Amniotic epithelial cell (primary cell): Measurements from ENCODE around the gene STAT6.

DNA sequence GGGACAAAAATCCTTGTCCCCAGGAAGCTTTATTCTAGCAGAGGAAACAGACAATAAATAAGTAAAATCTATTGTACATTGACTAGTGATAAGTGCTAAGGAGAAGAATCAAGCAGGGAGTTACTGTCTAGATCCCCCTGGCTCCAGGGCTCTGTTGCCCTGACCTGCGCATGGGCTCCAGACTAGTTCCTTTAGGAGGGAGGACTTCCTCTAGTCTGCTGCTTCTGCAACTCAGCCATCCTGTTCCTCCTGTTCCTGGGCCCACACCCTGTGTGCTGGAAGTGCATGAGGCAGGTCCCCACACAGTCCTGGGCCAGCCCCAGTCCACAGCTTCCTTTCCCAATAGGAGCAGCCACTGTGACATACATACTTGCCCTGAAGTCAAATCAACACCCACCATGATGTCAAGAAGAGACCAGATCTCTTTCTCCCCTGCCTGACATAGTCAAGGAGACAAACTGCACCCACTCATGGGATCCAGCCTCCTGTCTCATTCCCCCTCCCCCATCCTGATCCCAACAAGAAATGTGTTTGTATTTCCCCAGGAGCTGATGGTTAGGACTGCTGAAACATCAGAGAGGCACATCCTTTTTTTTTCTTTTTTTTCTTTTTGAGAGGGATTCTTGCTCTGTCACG lies 1.3 kb downstream of the SDR9C7 start:
- RRBS = no CpG with 5 or more reads among the region's 2 CpGs

- RRBS = no CpG with 5 or more reads among the region's 13 CpGs
These were observed 10.7 kb upstream of the TAC3 start for GRCh38 chr12:57026886-57027612.

DNA sequence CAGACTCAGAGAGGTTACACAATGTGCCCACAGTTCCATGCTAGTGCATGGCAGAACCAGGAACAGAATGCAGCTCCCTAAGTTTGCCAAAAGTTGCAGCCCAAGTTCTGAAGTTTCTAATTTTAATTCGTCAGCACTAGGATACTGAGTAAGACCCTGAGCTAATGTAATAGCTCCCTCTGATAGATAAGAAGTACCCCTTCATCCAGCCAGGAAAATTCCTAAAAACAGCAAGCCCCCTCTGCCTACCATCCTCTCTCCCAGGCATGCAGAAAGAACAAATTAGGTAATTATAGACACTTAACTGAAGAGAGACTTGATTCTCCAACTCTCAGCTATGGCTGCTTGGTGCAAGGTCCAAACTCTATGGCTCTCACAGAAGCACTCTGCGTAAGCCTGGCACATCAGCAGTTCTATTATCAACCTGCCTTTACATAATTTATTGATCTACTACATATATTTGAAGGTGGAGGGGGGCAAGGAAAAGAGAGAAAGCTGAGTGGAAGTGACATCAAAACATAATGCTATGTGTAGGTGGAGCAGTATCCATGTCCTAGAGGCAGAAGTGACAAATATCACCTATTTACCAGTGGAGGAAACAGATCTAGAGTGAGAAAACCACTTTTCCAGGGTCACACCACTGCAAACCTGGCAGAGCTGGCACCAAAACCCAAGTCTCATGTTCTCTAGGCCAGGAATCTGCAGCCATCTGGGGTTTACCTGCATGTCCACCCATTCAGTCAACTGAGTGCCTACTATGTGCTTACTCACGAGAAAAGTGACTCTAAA lies 1.1 kb upstream of the MYO1A start:
- RRBS = no CpG with 5 or more reads among the region's 3 CpGs

DNA sequence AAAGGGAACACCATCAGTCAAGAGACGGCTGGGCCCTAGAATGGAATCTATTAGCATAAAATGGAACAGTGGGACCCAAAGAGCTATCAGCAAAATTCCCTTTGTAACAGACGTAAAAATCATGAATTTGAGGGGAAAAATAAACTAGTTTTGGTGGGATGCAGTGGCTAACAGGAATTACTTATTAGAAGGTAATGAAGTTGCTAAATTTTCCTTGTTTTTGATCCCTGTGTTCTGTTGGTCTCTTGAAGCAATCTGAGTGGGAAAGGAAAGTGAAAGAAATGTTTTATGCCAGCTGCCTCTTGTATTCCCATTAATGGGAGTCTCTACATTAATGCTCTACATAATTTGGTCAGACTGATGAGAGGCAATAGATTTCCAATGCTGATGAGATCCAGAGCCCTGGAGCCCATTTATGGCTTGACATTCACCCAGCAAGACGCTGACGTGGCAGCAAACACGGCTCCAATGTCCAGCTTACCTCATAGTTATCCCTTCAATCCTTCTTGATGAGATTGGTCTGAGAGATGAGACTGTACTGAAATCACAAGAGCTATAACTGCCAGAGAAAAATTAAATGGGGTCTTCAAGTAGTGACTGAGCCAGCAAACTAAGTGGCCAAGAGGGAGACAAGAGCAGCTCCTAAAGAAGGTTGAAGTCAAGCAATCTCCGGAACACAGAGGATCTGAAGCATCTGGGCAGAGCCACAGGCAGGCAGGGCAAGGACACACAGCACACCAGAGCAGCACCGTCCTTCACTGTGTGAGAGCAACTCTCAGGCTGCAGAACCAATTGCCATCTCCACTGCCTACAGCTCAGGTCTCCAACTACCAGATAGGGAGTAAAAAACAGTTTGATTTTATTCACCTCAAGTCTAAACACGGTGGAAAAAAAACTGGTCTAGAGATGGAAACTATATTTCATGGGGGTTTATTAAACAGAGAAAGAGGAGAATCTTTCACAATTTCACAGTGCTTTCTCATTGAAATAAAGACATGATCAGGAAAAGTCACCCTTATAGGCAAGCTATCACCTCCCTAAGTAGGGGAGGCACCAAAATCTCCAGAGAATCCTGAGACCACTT lies 7.2 kb upstream of the MYO1A start:
- RRBS = no CpG with 5 or more reads among the region's 8 CpGs

DNA sequence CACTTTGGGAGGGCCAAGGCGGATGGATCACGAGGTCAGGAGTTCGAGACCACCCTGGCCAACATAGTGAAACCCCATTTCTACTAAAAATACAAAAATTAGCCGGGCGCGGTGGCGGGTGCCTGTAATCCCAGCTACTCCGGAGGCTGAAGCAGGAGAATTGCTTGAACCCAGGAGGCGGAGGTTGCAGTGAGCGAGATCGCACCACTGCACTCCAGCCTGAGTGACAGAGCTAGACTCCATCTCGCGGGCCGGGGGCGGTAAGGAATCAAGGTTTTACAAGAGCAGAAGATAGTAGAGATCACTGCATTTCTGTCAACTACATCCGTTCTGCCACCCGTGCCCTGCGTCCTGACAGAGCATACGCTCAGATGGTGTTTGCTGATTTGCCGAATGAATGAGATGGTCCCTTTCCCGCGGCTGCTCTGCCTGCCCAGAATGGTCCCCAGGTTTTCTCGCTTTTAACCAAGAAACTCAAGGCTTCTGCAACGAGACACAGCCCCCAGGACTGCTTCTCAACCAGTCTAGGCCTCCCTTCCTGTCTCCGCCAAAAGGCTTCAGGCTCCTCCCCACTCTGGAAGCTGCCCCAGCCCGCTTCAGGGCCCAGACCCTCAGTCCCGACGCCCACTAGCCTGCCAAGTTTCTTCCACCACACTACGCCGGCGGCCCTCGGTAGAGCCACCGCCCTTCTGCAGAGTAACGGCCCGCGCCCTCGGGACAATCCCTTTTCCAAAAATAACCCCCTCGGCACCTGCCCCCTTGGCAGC lies 573 bp downstream of the NEMP1 start:
- RRBS = no CpG with 5 or more reads among the region's 38 CpGs

GRCh38 chr12:57111098-57111591 lies at the start of gene STAT6:
Gene STAT6, minus strand, starts transcription at chr12:57111362.
- RRBS = no CpG with 5 or more reads among the region's 11 CpGs

DNA sequence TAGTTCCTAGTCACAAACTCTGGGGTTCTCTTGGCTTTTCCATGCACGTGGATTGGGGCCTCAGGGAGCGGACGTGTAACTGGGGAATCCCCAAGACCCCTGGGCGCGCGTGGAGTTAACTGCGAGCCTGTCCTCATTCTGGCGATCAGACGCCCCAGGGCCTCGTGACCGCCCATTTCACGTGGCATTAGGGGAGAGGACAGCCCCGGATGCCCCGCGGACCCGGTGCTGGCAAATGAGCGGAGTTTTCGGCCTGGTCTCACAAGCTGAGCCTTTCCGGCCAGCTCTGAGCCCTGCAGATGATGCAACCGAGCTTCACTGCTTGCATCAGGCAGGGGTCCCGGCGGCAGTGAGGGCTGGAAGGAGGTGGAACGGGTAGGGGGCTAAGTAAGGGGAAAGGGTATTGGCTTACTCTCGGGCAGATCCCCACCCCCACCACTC lies 379 bp downstream of the SHMT2 start:
- RRBS = 4% methylated on average over 6 of the region's 24 CpGs

DNA sequence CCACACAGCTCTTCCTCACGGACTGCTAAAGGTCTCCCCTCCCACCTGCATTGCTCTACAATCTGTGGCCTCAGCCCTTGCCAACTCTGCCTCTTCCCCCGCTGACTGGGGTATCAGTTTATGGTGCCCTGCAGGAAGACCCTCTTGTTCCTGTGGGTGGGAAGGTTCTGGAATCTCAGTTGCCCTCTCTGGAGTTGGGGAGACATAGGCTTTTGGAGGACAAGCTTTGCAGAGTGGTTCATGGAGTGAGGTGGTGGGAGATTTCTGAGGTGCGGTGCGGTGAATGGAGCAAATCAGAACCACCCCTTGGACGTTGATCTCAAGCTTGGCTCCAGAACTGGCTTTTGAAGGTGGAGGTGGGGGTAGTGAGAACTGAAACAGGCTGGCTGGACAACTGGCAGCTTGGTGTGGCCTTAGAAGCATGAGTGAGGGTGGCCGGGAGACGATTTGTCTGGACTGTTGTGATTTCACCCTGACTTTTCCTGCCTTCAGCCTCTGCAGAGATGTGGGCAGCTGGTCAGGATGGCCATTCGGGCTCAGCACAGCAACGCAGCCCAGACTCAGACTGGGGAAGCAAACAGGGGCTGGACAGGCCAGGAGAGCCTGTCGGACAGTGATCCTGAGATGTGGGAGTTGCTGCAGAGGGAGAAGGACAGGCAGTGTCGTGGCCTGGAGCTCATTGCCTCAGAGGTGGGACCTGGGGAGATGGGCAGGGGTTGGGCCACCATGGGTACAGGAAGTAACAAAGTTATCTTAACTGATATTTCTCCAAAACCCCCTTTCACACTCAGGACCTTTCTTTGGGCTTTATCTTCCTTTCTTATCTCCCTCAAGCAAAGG lies 1.0 kb downstream of the SHMT2 start:
- RRBS = no CpG with 5 or more reads among the region's 11 CpGs

DNA sequence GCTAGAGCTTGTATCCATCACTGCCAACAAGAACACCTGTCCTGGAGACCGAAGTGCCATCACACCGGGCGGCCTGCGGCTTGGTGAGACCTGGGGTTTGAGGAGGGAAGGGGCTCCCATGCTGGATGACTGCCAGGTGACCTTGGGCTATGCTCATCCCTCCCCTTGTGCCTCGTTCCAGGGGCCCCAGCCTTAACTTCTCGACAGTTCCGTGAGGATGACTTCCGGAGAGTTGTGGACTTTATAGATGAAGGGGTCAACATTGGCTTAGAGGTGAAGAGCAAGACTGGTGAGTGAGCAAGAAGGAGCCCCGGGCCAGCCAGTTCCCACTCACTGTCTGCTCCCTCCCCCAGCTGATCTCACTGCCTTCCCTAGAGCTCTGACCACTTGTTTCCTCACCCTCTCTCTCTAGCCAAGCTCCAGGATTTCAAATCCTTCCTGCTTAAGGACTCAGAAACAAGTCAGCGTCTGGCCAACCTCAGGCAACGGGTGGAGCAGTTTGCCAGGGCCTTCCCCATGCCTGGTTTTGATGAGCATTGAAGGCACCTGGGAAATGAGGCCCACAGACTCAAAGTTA lies 3.0 kb downstream of the NDUFA4L2 start:
- RRBS = 18% methylated on average over 2 of the region's 11 CpGs

DNA sequence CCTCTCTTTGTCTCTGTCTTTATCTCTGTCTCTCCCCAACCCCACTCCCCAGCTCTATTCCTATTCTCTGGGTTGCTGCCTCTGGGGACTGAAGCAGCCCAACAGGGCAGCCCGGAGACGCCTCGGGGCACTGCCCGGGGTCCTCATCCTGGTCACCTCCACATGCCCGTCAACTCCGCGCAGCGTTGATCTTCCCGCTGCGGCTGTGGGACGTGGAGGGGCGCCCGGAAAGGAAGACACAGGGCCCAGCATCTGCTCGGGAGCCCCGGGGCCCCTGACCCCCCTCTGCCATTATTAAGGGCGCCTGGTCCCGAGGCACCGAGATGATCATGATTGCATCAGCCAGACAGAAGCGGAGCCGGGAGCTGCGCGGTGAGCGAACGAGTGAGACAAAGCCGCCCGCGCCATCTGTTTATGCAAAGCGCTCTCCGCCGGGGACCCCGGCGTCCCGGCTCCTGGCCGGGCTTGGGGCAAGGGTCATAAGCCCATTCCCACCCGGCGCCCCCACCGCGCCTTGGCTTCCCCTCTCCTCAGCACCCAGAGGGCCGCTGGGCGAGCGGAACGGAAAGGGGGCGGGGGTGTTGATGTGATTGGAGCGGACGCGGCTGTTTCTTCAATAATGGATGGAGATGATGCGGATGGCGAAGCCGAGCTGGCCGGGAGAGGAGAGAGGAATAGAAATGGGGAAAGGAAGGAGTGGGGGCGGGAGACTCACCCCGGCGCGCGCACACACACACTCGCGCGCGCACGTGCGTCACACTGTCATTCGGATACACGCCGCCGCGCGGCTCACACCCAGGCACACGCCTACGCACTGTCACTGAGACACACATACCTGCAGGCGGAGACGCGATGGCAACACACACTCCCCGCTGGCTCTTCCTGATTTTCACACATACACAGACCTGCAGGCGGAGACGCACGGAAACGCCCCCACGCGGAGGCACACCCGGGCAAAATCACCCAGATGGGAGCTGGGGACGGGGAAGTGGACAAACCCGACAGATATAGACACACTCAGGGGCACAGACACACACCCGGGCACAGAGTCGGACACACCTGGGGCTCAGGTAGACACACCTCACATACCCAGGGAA lies 3.3 kb upstream of the NDUFA4L2 start:
- RRBS = 4% methylated on average over 26 of the region's 84 CpGs

DNA sequence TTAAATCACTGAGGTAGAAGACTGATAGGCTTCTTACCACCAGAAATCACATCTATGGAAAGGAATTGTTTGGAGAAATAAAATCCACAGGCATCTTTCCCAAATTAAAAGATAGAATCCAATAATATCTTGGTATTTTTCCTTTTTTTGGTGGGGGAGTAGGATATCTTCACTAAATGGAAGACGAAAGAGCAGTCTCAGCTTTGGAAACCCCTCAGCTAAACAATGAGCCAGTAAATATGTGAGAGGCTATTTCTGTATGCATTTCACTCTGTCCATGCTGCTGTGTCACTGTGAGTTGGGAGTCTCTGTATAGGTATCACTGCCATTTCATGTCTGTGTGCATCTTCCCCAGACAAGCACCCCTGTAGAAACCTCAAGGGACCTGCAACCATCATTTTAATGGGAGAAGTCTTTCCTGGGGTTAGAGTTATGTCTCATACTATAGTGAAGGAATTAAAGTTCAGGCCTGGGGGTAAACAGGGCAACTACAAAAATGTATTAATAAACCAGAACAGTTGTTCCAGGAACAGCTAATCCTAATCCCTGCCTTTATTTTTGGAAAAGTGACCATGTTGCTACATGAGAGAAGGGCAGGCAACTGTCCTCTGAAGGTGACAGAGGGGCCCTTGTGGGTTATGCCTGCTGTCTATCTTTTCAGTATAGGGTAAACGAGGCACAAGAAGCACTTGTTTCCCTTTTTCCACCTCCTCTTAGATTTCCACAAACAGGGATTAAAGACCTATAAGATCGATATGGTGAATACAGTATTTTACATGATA lies 11.3 kb upstream of the STAC3 start:
- RRBS = no CpG with 5 or more reads among the region's 3 CpGs

GRCh38 chr12:57279929-57280756 lies 29.2 kb upstream of the STAC3 start:
- RRBS = no CpG with 5 or more reads among the region's 4 CpGs

DNA sequence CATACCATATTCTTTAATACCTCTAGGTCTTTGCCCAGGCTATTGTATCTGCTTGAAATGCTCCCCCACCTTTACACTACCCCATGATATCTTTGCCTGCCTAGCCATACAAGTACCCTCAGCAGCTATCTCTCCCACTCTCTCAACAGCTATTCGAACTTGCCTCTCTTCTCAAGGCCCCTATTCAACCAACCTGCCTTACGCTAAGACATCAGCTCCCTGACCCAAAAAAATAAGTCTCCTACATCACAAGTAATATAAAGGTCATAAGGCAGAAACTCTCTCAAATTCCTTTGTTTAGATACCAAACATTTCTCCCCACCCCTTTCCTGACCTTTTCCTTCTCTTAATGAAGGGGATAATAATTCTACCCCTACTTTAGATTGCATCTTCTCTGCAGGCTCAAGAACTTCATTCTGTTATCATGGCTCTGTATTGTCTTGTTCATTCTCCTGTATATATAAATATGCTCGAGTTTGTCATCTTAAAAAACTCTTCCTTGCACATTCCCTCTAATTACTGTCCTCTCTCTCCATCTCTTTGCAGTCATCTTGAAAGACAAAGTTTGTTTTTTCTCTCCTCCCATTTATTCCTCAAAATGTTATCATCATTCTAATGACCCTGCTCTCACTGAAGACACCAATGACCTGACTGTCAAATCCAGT lies 11.0 kb downstream of the R3HDM2 start:
- RRBS = no CpG with 5 or more reads among the region's 3 CpGs

DNA sequence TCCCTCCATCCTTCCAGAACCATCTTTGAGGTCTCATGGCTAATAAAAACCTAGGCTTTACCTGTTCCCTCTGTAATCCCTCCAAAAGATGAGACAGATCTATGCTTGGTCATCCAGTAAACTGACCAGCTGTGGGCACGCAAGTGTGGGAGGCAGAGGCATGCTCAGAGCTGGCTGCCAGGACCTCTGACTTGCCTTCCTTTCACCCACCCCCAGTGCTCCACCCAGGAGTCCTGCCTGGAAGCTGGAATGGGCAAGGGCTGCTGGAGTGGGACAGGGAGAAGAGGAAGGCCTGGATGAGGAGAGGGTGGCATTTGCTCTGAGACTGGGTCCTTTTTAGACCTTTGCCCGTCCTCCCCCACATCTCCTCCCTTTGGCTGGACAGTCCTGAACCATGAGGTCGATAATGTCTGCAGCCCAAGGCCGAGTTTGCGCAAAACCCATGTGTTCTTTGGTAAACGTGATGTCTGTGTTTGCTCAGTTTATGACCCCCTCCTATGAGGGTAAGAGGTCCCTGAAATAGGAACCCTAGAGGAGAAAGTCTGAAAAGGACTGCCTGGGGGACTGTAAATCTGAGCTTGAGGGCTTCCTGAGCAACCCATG lies 3.9 kb upstream of the INHBE start:
- RRBS = no CpG with 5 or more reads among the region's 6 CpGs

GRCh38 chr12:57456062-57456496 lies 972 bp downstream of the INHBE start:
- RRBS = no CpG with 5 or more reads among the region's 11 CpGs

DNA sequence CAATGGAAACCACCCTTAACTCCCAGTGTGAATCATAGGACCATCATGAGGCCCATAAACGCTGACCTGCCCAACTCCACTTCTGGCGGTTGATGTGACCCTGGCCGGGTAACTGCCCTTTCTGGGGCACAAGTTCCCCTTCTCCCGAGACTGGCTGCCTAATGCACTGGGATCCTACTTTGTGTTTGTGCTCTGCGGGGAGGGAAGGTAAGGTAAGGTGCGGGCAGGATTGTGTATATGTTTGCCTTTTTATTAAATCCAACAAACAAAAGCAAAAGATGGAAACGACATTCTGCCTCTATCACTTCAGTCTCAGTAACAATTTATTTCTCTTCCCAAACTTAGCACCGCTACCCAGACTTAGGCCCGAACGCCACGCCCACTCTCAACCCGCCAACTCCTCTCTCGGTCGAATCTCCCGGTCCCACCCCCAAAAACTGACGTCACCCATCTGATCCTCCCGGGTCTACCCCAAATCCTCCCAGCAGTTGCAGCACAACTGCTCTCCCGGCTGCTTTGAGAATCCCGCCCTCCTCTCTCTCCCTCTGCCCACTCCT lies 413 bp downstream of the METTL1 start:
- RRBS = 0% methylated on average over 2 of the region's 19 CpGs

DNA sequence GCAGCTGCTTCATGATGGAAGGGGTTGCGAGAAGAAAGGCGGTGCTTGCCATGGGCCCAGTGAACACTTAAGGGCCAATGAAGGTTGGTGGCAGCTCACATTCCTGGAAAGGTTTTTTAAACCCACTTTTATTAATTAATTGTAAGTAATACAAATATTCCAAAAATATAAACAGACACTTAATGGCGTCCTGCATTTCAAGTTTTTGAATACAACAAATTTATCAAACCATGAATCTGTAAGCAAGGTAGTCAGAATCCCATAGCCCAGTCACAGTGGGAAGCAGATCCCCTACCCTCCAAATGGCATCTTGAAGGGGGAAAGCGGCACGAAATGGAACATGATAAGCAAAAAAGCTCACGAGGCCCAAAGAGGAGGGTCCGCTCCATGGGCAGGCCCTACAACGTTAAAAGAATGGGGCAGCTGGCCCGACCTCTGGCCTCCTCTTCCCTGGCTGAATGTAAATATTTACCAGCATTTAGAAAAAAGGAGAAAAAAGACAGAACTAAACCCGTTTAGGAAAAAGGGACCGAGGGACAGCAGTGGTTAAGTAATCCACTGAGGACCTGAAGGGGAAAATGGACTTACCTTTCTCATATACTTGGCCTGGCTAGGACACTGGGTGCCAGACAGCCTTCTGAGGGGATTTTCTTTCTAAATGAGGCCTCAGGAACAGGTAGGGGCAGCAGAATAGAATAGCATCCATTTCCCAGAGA lies 1.5 kb upstream of the AVIL start:
- RRBS = no CpG with 5 or more reads among the region's 11 CpGs

DNA sequence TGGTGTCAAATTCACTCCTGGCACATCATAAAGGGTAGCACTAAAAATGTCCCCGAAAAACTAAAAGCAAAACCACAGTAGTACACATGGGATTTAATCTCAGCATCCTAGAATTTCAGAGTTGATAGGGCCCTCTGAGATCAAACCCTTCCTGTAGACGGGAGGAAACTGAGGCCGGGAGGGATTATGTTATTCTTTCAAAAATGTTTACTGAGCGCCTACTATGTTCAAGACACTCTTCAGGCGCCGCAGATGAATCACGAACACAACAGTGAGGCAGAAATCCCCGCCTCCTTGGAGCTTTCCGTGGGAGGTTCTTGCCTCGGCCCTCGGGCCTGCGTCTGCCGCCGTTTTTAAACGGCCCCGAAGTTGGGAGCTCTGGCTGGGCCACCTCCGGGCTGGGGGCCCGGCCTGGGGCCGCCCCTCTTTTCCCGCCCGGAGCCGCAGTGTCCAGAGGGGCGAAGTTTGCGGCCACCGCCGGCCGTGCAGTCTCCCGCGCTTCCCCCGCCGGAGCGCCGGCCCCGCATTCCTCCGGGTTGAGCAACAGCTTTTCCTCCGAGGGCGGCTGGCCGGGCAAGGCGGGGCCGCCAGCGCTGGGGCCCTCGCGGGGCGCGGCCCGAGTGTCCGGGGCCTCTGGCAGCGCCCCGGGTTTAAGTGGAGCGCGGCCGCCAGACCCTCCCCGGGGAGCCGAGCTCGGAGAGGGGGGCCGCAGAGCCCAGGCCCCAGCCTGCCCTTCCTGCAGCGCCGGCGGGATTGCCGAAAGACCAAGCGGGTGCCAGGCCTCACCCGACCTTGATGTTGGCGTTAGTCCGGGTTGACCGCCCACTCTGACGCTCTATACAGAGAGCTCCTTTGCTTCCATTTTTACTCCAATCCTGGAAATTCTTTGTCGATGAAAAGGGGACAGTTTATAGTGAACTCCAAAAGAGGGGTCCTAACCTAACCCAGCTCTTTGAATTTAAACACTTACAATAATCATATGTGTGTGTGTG lies 18.6 kb upstream of the CTDSP2 start:
- RRBS = 2% methylated on average over 30 of the region's 67 CpGs